Measurements from ENCODE around the genes HMGB2 and GLRA3.

DNA sequence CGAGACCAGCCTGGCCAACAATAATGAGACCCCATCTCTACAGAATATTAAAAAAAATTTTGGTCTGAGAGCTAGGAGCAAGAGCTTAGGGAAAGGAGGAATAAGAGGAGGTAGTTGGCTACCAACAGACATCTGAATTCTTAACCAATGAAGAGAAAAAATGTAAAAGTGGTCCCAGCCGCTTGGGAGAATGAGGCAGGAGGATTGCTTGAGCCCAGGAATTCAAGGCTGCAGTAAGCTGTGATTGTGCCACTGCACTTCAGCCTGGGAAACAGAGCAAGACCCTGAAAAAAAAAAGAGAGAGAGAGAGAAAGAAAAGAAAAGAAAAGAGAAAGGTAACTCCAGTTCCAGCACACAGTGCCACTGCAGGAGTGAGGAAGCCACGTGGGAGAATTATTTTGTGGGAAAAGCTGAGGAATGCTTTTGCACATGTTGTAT lies 226.0 kb downstream of the CBR4 start:
- PRO-cap, result no peak

GRCh38 chr4:168848045-168848671 lies 161.9 kb downstream of the CBR4 start:
- PRO-cap, result no peak

DNA sequence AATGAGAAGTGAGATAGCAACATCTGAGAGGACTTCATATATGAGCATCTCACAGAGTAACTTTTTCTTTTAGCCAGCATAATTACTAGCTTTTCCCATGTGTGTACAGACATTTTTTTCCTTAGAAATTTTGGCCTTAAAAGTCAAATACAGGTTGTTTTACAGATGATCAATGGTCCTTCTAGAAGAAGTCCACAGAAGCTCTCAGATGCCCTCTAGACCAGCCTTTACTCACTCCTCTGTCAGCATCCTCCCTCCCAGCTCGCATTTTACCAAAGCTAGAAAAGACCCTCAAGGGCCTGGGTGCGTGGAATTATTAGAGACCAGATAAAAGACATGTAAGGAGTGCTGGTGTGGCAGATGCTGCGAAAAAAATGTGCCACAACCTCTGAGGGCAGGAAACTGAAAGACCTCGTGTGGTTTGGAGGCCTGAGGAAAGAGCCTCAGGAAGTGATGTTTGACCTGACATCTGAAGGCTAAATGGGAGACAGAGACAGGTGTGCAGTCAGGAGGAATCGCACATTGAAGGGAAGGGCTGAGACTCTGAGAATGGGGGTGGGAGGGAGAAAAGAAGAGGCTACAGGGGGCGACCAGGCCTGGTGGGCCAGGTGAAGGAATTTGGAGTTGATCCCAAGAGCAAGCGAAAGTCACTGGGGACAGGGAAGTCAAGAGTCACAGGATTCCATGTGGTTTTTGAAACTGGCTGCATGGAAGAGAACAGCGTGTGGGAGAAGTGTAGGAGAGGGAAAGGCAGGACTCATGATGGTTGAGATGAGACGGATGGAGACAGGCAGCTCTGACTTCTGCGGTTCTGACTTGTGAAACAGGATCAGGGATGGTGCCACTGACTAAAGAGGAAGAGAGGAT lies 156.7 kb downstream of the CBR4 start:
- PRO-cap, result no peak

- PRO-cap, result no peak
These were observed 88.6 kb downstream of the CBR4 start for GRCh38 chr4:168921398-168921816.

DNA sequence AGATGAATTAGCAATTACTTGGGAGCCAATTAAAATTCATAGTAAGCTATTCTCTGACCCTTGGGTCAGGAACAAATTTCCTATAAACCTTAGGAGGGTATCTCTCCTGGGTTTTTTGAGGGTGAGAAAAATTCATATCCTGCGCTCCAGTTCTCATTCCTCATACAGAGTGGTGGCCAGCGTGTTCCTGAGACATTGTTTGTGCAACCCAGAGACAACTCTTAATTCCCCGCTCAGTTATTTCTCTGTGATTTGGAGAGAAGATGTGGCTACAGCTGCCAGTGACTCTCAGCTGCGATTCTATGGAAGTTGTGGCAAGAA lies 37.9 kb upstream of the CBR4 start:
- PRO-cap, result no peak

- PRO-cap, result no peak
These were observed 52.5 kb upstream of the CBR4 start for GRCh38 chr4:169062509-169063070.

- PRO-cap, result no peak
These were observed 60.8 kb upstream of the CBR4 start for GRCh38 chr4:169070769-169071293.

DNA sequence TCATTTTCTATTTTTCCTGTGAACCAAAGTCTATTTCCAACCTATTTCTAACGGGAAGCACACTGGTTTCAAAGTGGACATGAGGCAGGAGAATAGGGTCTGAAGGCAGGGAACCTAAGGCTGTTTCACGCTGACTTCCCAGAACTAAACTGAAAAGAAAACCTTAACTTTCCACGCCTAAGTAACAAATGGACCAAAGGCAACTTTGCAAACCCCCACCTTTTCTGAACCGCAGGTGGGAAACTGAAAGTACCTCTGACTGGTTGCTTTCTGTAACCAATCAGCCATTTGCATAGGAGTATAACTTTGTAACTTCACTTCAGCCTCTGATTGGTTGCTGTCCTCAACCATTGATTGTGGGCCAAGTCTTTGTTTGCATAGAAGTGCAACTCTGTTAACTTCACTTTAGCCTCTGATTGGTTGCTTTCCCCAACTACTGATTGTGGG lies 121.4 kb upstream of the CBR4 start:
- PRO-cap, result no peak

DNA sequence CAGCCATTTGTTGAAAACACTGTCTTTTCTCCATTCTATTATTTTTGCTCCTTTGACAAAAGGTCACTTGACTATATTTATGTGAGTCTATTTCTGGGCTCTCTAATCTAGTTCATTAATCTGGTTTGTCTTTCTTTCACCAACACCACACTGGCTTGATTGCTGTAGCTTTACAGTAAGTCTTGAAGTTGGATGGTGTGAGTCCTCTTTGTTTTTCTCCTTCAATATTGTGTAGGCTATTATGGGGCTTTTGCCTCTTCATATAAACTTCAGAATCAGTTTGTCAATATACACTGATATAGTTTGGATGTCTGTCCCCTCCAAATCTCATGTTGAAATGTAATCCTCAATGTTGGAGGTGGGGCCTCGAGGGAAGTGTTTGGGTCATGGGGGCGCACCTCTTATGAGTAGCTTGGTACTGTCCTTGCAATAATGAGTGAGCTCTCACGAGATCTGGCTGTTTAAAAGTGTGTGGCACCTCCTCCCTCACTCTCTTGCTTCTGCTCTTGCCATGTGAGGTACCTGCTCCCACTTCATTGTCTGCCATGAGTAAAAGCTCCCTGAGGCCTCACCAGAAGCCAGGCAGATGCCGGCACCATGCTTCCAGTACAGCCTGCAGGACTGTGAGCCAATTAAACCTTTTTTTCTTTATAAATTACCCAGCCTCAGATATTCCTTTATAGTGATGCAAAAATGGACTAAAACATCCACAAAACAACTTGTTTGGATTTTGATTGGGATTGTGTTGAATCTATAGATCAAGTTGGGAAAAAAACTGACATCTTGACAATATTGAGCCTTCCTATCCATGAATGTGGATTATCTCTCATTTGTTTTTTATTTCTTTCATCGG lies 56.8 kb downstream of the SH3RF1 start:
- PRO-cap, result no peak

DNA sequence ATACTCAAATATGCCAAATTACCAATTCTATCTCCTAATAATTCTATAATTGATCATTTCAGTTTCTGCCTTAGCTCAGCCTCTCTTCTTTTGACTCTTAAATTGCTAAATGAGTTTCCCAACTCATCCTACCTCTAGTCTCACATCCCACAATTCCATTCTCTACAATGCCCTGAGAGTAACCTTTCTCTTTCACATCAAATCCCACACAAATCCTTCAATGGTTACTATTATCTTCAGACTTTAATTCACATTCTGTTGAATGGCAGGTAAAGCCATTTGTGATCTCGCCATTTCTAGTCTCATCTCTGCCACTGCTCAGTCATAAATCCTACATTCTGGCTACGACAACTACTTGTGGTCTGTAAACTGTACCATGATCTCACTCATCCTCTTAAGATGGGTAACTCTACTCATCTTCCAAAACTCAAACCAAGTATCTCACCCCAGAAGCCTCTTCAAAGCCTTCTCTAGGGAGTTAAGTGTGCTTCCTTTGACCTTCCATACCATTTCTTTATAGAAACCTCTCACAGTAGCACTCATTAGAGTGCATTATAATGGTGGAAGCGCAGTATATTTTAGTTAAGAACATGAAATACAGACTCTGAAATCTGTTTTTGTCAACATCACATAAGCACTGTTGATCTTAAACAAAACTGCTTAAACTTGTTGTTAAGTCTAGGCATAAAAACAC lies 101.8 kb downstream of the NEK1 start:
- PRO-cap, result no peak

DNA sequence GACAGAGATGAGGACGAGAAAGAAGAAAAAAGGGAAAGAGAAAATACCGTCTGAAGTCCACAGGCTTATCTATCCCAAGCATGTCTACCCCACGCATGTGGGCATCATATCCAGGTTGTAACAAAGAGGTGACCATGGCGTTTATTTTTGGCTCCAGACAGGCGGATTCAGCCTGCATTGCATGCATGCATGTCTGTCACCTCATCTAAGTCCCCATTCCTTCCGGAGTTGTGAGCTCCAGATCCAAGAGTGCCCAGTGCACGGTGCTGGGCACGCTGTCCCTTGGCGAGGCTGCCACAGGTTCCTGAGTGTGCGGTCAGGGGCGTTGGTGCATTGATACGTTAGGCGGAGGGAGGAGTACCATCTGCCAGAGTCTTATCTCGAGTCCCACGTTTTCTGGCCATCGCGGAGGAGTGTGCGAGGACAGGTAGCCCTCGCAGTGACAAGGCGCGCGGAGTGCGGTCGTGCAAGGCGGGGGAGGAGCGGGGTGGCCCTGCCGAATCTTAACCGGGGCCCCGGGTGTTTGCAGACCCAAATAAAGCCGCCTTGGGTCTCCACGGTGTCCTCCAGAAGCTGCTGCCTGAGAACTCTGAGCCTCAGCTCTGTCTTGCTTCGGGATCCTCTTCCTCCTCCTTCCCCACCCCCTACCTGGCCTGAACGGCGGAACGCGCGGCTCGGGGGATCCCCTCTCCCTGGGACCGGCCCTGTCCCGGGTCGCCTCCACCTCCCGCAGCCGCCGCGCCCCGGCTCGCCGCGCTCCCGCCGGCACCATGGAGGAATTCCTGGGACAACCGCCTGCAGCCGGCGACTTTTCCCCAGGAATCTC lies 668 bp upstream of the GALNTL6 start:
- PRO-cap, result no peak

DNA sequence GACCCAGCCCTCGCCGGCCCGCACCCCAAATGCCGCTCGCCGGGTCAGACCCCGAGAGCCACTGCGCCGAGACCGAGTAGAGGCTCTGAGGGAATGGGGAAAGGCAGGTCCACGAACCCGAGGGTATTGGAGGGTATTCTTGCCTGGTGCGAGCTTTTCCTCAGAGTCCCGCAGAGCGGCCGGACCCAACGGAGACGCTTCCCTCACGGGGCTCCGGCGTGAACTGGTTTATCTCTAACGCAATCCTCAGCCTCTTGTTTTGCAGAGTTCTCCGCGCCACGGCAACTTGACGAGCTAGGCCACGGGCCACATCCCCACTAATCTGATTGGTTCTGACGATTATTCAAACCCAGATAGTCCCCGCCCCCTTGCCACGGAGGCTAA lies at the start of gene HMGB2:
Gene HMGB2, minus strand, starts transcription at position 230 of the 384 bp plus-strand sequence.
- PRO-cap, result unidirectional peak, minus-strand start at position 30 of the sequence; bidirectional peak, plus-strand start outside the sequence, minus-strand start at position 225 of the sequence

DNA sequence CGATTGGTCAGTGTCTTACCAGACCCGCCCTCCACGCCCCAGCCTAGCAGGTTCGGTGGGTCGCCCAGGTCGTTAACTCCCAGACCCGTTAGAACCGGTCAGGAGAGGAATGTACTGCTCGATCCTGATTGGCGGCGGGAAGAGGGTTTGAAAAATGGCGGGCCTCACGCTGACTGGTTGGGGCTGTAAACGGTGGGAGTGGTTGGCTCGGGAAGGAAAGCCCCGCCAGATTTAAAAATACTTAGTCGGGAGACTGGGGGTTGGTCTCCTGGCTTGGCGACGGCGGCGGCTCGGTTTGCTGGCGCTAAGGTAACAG lies 313 bp upstream of the HMGB2 start:
- PRO-cap, result bidirectional peak, plus-strand start at position 240 of the sequence, minus-strand start outside the sequence

- PRO-cap, result bidirectional peak, plus-strand start at chr4:173372218, minus-strand start at chr4:173372042
These were observed 1.2 kb downstream of the SAP30 start for GRCh38 chr4:173371729-173372626.

- PRO-cap, result no peak
These were observed 12.1 kb upstream of the SCRG1 start for GRCh38 chr4:173410837-173411549.

DNA sequence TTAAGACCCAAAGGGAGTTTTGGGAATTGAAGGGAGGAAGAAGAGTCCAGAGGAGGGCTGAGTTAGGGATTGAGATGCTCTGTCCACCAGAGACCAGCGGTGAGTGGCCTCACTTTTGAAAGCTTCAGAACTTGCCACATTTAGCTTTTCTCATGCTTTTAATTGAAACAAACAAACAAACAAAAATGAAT lies 2.3 kb upstream of the HAND2 start:
- PRO-cap, result bidirectional peak, plus-strand start outside the sequence, minus-strand start at position 105 of the sequence

DNA sequence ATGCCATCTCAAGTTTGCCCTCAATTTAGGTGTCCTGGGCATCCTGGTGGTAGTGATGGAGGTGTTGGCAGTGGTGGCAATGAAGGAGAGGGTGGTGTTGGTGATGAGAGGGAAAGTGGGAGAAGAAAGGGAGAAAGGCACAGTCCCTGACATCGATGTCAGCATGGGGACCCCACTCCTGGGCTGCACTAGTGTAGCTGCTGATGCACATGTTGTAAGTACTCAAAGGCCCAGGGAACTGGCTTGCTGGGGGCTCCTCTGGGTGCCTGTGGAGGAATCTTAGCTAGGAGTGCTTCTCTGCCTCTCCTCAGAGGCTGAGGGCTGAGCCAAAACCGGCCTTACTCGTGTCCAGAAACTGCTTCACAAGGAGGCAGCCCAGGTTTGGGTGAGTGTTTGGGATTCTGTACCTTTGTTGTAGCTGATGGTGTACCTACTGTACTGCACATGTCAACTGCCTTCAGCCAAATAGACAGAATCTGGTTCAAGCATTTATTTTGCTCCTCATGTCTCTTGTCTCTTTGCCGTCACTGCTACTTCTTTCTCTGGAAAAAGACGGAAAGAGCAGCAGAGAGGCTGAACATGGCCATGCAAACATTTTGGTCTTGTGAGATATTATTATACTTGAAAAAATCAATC lies 3.1 kb upstream of the HAND2 start:
- PRO-cap, result bidirectional peak, plus-strand start at position 274 of the sequence, minus-strand start at position 240 of the sequence

GRCh38 chr4:174400813-174401355 lies 117.2 kb downstream of the CEP44 start:
- PRO-cap, result no peak

- PRO-cap, result unidirectional peak, plus-strand start at chr4:174521803
These were observed 752 bp downstream of the HPGD start for GRCh38 chr4:174521587-174521884.

- PRO-cap, result no peak
These were observed at the start of gene GLRA3 for GRCh38 chr4:174828817-174829850. Gene GLRA3, minus strand, starts transcription at chr4:174829247.